ENCODE measurements around a stretch of chr1.

DNA sequence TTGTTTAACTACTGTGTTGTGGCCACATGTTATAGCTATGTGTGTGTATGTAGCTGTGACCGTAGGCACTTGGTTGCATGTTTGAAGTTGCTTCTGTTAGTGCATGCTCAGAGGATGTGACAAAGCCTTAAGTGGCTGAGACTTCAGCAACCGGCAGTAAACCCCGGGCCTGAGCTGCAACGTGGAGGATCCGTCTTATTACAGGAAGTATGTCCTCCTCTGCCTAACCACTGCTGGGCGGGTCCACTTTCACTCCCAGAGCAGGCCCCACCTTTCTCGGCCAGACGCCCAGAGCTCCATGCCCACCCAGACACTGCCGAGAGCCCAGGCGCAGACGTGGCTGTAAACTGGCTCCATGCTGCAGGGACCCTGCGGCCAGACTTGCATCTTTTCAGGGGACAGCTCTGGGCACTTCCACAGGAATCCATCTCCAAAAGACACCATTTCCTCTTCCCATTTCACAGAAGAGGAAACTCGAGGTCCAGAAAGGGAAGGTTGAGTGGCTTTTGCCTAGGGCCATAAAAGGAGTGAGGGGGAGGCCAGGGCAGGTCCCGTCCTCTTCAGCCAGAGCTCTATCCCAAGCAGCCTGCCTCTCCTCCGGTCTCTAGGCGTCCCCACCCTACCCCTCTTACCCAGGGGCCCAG is 2.1 kb downstream of the TCEA3 start:
- PRO-cap, result bidirectional peak, plus-strand start at position 283 of the sequence, minus-strand start at position 197 of the sequence; unidirectional peak, plus-strand start at position 521 of the sequence
- RAMPAGE, long total RNA, 4 experiments, result start-site peak on the minus strand in 1 of 4 experiments, centred at position 242 of the sequence, 27 reads per replicate

DNA sequence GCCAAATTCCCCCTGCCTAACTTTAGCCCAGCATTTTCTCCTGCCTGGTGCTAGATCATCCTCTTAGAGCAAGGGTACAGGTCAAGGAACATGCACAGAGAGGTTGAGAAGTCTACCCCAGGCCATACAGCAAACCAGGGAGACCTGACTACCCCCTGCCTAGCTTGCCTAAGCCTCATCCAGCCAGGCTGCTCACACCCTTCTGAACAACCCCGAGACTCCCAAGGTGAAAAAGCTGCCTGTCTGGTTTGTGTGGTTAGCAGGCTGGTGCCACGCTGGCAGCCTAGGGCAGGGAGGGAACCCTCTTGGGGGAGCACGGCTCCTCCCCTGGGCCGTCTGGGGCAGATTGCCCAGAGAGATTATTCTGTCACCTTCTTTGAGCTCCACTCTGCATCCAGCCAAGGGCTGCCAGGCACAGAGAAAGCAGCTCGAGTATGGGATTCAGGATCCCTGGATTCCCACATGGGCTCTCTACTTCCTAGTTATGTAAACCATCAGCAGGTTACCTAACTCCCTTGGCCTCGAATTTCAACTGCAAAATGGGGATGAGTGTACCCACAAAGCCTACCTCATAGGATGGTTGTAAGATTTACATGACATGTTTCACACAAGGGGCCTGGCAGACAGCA is 27.5 kb upstream of the TCEA3 start:
- PRO-cap, result bidirectional peak, plus-strand start at position 401 of the sequence, minus-strand start at position 204 of the sequence
- RAMPAGE, long total RNA, 4 experiments, result no peak in any of the 4 experiments

GRCh38 chr1:23627709-23628060 is 63.9 kb upstream of the RPL11 start:
- PRO-cap, result no peak
- RAMPAGE, long total RNA, 4 experiments, result no peak in any of the 4 experiments

DNA sequence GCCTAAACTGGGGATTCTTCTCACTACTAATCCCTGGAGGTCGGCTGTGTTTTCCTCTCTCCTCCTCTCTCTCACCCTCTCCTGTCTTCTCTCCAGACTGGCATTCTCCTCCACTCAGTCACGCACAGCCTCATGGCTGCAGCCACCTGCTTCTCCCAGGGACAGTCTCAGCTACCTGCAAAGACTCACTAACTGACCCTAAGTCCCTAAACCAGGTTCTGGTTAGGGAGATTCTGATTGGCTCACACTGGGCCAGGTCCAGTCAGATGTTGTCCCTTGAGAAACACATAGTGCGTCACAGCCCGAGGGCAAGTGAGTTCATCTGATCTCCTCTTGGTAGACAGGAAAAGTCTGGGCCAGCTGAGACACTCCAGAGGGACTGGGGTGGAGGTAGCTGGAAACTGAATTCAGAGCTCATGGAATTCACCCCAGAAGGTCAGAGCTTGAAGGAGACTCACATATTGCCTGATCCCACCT is 40.5 kb upstream of the RPL11 start:
- PRO-cap, result no peak
- RAMPAGE, long total RNA, 4 experiments, result no peak in any of the 4 experiments

DNA sequence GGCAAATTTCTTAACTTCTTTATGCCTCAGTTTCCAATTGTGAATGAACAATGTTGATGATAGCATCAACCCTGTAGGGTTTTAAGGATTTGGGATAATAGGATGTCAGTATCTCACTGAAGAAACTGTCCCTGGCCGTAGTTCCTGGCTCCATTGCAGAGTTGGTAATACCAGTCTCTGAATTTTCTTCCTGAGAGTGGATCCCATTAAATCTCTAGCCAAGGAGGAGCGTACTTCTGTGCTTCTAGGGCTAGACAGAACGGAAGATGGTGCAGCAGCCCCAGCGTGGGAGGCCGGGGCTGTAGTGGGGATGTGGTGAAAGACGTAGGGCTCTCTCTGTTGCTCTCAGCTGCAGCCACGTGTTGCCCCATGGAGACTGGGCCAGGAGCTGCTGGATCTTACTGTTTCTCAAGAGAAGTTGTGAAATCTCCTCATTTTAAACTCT is 16.1 kb upstream of the ELOA start:
- PRO-cap, result no peak
- RAMPAGE, long total RNA, 4 experiments, result no peak in any of the 4 experiments

- PRO-cap, result no peak
- RAMPAGE, long total RNA, 4 experiments, result no peak in any of the 4 experiments
Measured at GRCh38 chr1:23824529-23825323, 503 bp downstream of the HMGCL start.

GRCh38 chr1:24118278-24119012 is 6.5 kb upstream of the MYOM3 start:
- PRO-cap, result bidirectional peak, plus-strand start at chr1:24118745, minus-strand start at chr1:24118451
- RAMPAGE, long total RNA, 4 experiments, result no peak in any of the 4 experiments

- PRO-cap, result no peak
- RAMPAGE, long total RNA, 4 experiments, result no peak in any of the 4 experiments
Measured at GRCh38 chr1:24141589-24142214, 1.2 kb downstream of the IL22RA1 start.

DNA sequence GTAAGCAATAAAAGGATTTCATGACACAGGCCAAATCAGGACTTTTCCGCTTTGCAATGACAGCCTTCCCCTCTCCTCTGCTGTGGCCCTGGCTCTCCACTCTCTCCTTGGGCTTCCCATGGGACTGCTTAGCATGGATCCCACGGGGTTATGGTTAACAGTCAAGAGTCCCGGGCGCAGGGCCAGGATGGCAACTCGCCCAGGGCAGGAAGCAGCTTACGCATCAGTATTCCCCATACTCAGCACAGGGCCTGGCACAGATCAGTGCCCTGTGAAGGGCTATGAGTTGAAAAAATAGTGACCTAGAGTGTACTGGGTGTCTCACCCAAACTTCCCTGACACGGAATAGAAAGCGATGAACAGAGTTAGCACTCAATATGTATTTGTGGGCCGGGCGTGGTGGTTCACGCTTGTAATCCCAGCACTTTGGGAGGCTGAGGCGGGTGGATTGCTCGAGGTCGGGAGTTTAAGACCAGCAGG is 29.2 kb upstream of the GRHL3 start:
- PRO-cap, result no peak
- RAMPAGE, long total RNA, 4 experiments, result no peak in any of the 4 experiments

GRCh38 chr1:24373025-24374093 is 40.2 kb downstream of the STPG1 start:
- PRO-cap, result no peak
- RAMPAGE, long total RNA, 4 experiments, result no peak in any of the 4 experiments

DNA sequence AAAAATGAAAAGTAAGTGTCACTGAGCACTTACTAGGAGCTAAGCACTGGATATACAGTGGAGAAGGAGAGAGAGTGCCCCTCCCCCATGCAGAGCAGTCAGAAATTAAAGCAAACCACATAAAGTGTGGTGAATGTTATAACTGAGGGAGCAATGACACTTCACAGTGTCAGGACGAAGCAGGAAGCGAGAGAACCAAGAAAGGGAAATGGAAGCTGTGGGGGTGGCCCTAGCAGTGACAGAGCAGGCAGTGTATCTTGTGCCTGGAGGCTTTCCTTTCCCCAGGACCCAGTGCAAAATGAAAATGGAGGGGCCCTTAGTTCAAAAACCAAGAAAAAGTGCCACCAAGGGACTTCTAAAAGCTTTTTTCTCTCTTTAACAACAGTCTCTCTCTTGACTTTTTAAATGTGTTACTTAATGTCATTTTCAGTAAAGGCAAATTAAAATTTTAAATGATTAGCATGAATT is 21.5 kb upstream of the RCAN3 start:
- PRO-cap, result no peak
- RAMPAGE, long total RNA, 4 experiments, result no peak in any of the 4 experiments

GRCh38 chr1:24503506-24503945 is 890 bp downstream of the RCAN3 start:
- PRO-cap, result bidirectional peak, plus-strand start at chr1:24503609, minus-strand start at chr1:24503585
- RAMPAGE, long total RNA, 4 experiments, result no peak in any of the 4 experiments

- PRO-cap, result unidirectional peak, minus-strand start at chr1:24506659
- RAMPAGE, long total RNA, 4 experiments, result no peak in any of the 4 experiments
Measured at GRCh38 chr1:24506359-24507379, 4.0 kb downstream of the RCAN3 start.

- PRO-cap, result unidirectional peak, plus-strand start at chr1:24559558
- RAMPAGE, long total RNA, 4 experiments, result no peak in any of the 4 experiments
Measured at GRCh38 chr1:24558991-24559785, 3.3 kb downstream of the NCMAP start.

- PRO-cap, result no peak
- RAMPAGE, long total RNA, 4 experiments, result start-site peak on the plus strand in 2 of 4 experiments, at chr1:24648781-24648941 at its widest, 19 to 130 reads per replicate
Measured at GRCh38 chr1:24648660-24649043, 5.5 kb downstream of the SRRM1 start.

- PRO-cap, result no peak
- RAMPAGE, long total RNA, 4 experiments, result no peak in any of the 4 experiments
Measured at GRCh38 chr1:24671537-24671864, 28.4 kb downstream of the SRRM1 start.

DNA sequence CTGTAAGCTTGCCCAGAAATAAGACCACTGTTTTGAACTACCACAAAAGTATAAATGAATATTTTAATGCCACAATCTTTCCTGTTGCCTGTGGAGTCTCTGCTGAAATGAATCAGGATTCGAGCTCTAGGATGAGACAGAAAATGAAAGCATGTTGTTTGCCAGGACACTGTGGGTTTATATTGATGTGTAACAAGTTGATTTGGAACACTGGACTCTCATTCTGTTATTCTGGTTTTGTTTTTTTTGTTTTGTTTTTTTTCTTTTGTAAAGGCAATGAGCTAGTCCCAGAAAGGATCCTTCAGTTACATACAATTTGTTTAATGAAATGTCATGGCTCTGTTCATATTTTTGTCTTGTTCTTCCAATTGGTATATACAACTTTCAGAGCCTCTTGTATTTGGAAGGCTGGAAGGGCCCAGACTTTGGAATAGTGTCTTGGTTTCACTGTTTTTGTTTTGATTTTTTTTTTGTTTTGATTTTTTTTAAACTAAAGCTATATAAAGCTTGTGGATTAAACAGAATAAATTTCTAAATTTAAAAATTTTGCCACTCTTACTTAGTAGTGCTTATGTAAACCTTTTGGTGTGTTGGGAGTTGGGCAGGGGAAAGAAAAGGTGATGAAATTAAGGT is 29.7 kb downstream of the SRRM1 start:
- PRO-cap, result no peak
- RAMPAGE, long total RNA, 4 experiments, result no peak in any of the 4 experiments

DNA sequence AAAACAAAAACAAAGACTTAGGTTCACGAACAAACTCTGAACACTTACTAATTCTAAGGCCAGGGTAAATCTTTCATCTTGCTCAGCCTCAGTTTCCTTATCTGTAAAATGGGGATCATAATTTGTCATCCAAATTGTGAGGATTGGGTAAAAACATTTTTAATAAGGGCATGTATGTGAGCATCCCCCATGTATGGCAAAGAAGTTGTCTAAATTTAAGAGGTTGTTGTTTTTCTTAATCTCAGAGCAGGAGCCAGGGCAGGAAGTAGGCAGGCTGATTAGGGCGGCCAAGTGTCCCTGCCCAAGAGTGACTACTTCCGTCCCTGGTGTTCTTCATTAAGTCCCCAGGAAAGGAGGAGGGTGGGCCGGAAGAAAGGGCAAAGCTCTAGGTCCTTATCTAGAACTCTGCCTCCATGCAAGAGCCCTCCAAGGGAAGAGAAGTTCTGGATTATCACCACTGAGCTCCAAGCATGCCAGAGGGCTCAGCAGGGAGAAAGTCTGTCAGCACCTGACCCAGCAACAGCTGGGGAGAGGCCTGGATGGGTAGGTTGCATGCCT is 49.9 kb upstream of the CLIC4 start:
- PRO-cap, result no peak
- RAMPAGE, long total RNA, 4 experiments, result no peak in any of the 4 experiments

DNA sequence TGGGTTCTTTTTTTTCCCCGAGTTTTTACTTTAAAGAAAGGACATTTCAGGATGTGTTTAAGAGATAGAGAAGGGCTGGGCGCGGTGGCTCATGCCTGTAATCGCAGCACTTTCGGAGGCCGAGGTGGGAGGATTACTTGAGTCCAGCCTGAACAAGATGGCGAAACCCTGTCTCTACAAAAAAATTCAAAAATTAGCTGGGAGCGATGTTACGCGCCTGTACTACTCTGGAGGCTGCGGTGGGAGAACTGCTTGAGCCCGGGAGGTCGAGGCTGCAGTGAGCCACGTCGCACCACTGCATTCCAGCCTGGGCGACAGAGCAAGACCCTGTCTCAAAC is 1.4 kb downstream of the CLIC4 start:
- PRO-cap, result no peak
- RAMPAGE, long total RNA, 4 experiments, result no peak in any of the 4 experiments

GRCh38 chr1:24770152-24770587 is 24.9 kb downstream of the CLIC4 start:
- PRO-cap, result no peak
- RAMPAGE, long total RNA, 4 experiments, result no peak in any of the 4 experiments

All from transverse colon (tissue), 4 donors.